Mesenchymal stem cell of Wharton's jelly (primary cell): ENCODE data around the genes NDUFB3, FLACC1 and KIAA2012.

DNA sequence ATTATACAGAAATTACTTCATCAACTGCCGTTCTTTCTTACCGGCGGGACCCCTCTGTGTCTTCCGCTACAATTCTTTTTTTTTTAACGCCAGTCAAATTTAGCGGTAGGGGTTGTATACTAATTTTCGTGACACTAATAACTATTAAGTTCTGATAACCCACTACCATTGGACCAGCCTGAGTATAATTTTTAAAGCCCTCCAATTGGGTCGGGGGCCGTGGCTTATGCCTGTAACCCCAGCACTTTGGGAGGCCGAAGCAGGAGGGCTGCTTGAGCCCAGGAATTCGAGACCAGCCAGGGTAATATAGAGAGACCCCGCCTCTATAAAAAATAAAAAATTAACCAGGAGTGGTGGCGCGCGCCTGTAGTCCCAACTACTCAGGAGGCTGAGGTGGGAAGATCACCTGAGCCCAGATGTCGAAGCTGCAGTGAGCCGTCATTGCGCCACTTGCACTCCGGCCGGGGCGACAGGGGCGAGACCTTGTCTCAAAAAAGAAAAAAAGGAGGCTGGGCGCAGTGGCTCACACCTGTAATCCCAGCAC, 1.3 kb downstream of the CLK1 start:
- CAGE, long polyA plus RNA = no peak

GRCh38 chr2:200863613-200864087, 808 bp downstream of the CLK1 start:
- CAGE, long polyA plus RNA = no peak

GRCh38 chr2:201071475-201072416, at the start of gene NDUFB3:
NDUFB3 (plus strand) TSS chr2:201072001.
- CAGE, long polyA plus RNA = start-site peak on the plus strand at chr2:201072012-201072039, 22 and 21 reads in 2 replicates

GRCh38 chr2:201116768-201117246, 843 bp downstream of the CFLAR start:
- CAGE, long polyA plus RNA = no peak

DNA sequence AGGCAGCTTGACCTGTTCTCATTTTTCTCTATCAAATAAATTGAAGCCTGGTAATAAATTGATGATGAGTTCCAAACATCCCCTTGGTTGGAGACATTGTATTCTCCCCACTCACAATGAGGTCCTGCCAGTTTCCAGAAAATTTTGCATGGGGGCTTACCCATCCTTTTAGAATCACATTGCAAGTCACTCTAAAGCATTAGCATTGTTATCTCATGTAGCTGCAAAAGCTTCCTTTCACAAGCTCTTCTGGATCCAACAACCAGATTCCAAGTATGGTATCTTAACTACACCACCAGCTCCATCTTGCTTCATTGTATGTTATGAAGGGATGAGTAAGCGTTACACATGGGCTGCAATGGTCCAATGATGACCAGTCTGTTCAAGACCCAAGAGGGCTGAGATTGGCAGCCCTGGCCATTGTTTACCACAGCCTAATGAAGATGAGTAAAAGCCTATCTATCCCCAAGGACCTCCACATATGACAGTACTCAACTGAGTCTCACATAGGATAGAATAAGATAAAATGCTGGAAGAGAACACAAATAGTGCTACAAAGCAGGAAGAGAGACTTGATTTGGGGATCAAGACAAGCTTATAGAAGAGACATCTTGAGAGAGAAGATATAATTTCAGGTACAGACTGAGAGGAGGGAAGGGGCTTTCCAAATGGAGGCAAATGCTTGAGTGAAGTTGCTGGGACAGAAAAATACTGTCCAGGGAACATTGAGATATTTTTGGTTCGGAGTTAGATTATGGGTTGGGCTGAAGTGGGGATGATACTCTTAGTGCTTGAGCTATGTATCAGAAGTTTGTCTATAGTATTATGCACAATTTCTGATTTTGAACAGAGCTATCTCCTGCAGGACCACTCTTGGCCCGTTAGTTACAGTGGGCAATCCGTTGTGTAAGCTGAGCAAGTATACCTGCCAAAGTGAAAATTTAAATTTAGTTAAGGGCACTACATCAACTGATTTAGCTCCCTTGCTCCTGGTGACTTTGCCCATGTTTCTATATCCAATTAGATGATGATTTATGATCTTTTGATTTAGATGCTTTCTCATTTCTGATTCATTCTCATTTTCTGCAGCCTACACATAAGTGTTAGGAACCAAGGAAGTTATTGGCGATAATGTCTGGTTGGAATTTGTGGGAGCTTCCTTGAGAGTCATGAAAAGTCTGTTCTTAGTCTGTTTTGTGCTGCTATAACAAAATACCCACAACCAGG, 6.6 kb downstream of the CFLAR start:
- CAGE, long polyA plus RNA = no peak

DNA sequence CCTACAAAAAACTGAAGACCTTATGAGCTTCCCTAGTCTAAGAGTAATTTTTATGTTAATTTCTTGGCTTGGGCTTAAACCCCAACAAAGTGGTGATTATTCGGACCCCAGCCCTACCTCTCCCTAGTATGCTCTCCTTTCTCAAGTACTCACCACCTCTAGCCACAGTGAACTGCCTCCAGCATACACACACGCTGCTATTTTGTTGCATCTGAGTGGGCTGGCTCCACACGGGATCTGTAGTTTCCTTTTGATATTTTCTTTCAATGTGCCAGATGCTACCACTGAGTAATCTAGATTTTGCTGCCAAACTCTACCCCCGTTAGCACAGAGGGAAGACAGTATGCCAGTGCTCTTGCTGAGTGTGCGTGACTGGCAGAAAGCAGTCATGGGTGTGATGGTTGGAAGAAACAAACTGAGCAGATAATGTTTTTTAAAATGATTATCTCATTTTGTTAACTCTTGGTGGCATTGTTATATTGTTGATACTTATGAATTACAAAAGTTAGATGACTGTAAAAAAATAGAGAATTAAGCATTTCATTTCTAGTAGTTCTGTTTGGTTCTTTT, 11.6 kb downstream of the CFLAR start:
- CAGE, long polyA plus RNA = no peak

GRCh38 chr2:201137852-201138491, 22.0 kb downstream of the CFLAR start:
- CAGE, long polyA plus RNA = no peak

GRCh38 chr2:201252490-201252854, 7.9 kb upstream of the CASP8 start:
- CAGE, long polyA plus RNA = no peak

- CAGE, long polyA plus RNA = no peak
Measured at GRCh38 chr2:201357073-201357737, at the start of gene FLACC1. FLACC1 (minus strand) TSS chr2:201357345.

DNA sequence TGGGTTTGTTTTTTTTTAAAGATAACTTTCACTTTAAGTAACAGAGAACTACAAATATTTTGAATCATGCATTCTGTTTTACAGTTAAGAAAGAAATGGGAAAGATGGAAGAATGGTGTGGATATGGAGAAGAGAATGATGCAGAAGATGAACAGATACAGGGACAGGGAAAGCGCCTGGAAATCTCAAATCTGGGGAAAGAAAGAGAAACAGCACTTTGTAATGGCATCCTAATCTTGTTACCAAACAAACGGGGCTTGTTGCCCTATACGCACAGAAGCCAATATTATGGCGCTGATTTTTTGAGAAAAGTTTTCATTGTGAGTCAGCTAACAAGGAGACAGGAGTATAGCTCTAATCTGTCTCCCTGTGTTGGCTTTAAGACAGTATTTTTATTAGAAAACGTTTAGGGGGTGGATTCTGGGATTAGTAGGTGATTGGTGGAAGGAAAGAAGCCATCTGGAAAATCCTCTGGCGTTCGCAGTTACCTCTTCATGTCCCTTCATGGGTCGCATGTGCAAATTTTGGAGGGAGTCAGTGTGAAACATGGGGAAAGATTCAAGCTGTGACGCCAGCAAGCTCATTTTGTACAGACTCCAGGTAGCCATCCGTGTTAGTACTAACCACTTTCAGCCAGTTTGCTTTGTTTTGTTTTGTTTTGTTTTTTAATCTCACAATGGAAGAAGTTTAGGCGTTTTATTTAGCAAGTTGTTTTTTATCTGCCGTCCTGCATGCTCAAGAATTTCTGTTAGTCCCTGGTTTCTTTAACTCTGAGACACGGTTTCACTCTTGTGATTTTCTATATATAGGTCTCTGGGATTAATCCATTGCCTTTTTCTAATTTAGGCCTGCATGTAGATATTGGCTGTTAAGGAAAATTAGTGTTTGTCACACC, 742 bp upstream of the TMEM237 start:
- CAGE, long polyA plus RNA = no peak

- CAGE, long polyA plus RNA = no peak
Measured at GRCh38 chr2:201933626-201934179, 100.0 kb upstream of the FZD7 start.

DNA sequence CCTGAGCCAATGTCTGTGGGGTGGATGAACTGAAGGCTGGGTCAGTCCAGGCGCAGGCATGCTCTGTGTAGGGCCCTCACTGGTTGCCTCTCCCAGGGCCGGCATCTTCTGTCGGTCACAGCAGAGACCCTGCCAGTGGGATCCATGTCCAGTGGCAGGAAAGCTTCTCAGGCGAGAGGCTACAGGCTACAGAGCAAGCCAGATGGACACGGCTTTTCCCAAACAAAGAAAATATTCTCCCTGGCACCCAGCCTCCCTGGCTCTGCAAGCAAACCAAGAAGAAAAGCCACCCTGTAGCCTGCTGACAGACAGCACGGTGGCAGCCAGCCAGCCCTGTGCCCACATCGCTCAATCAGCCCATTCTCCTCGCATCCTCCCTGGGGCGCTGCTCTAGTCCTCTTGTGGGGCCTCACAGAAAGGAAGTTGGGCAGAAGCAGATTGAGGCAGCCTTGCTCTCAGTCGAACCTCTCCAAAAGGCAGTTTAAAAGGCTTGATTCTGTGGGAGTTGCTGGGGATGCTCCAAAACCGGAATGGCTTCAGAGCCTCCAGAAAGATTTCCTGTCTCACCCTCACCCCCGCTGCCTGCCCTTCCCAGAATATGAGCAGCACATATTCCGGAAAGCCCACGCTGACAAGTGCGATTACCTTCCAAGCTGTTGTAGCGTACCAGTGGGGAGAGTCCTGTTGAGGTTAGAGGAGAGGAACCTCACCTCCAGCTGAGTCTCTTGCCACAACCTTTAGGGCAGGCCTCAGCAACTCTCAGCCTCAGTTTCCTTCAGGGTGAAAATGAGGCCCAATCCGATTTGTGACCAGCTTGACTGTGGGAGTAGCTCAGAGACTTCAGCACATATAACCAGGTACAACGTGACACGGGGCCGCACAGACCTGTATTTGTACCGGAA, 48.4 kb upstream of the FZD7 start:
- CAGE, long polyA plus RNA = no peak

- CAGE, long polyA plus RNA = no peak
Measured at GRCh38 chr2:202009070-202009765, 24.4 kb upstream of the FZD7 start.

DNA sequence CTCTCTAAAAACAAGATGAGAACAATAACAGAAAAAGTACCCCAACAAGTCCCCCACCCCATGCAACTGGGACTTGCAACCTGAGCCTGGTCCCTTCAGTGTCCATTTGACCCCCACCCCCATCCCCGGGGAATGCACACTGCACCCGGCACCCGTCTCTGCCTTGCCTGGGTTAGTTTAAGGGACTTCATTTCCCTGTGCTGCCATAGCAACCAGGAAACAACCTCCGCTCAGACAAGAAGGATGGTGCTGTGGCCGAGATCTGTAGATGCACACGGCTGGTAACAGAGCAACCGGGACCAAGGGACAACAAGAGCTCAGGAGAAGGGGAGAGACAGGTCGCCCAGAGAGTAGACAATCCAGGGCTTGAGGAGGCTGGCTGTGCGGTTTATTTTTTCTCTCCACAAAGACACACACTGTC, at the start of gene KIAA2012:
Gene KIAA2012 (plus strand): TSS at position 233 of the 421 bp plus-strand sequence.
- CAGE, long polyA plus RNA = no peak

DNA sequence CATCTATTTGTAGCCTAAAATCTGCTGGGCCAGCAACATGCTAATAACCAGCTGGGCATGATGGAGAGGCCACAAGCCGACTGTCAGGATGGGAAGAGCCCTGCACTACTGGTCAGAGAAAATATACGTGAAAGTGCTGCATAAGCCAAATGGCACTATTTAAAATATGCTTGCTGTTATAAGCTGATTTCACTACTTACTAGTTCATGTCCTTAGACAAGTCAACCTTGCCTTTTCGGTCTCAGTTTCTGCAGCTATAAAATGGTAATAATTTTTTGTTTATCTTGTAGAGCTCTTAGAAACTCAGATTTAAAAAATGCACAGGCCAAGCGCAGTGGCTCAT, 46.5 kb downstream of the NOP58 start:
- CAGE, long polyA plus RNA = no peak

DNA sequence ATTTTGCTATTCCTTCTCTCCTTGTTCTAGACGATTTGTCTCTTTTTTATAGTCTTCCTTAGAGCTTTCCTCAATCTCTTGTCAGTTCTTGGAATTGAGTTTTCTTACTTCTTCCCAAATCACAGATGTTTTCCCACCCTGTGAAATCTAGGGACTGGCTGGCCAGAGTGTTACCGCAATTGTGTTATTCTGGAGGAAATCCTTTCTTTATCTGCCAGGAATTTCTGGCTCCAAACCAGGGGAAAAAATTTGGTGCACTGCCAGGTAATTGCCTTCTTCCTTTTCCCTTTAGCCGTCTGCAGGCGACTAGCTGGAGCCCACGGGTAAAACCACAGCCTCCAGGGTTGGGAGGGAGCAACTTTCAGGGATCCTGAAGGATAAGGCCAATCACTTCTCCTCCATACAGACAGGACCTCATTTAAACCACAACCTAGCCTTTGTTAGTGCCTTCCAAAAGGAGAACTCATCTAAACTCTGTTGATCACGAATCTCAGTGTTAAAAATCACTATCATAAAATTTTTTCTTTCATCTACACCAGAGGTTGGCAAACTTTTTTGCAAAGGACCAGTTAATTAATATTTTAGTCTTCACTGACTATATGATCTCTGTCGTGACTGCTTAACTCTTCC, 51.9 kb downstream of the NOP58 start:
- CAGE, long polyA plus RNA = no peak

GRCh38 chr2:202639269-202639687, 4.5 kb downstream of the FAM117B start:
- CAGE, long polyA plus RNA = no peak

DNA sequence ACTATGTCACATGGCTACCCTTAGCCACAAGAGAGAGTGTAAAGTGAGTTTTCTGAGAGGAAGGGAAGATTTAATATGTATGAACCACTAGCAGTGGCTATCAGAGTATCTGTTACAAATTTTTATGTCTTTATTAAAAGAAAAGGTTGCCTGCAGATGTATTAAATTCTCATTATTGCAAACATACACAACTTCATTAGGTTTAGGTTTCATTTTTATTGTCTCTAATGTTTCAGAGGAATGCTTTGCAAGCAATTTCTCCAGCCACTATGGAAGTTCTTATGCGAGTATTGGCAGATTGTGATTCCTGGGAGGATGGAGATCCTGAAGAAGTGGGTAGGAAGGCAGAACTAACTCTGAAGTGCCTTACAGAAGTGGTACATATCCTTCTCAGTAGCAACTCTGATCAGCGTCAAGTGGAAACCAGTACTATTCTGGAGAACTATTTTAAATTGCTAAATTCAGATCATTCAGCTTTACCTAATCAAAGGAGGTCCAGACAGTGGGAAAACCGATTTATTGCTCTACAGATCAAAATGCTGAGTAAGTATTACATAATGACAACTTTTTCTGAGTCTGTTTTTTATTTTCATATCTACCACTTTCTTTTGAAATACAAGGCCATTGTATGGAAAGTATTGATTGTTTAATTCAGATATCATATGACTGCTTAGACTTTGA, 68.4 kb downstream of the NBEAL1 start:
- CAGE, long polyA plus RNA = no peak

- CAGE, long polyA plus RNA = no peak
Measured at GRCh38 chr2:203275720-203276555, 37.1 kb downstream of the CYP20A1 start.

DNA sequence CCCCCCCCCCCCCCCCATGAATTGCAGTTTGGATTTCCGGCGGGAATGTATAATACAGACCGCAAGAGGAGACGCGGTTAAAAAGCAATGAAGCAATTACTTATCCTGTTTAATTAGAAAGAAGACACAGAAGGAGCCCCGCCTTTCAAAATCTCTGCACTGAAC, 710 bp downstream of the RAPH1 start:
- CAGE, long polyA plus RNA = no peak